Neuron (in vitro differentiated cells): Measurements from ENCODE around the genes MYPOP, PGLYRP1, IGFL1, PPP5C and PNMA8A.

DNA sequence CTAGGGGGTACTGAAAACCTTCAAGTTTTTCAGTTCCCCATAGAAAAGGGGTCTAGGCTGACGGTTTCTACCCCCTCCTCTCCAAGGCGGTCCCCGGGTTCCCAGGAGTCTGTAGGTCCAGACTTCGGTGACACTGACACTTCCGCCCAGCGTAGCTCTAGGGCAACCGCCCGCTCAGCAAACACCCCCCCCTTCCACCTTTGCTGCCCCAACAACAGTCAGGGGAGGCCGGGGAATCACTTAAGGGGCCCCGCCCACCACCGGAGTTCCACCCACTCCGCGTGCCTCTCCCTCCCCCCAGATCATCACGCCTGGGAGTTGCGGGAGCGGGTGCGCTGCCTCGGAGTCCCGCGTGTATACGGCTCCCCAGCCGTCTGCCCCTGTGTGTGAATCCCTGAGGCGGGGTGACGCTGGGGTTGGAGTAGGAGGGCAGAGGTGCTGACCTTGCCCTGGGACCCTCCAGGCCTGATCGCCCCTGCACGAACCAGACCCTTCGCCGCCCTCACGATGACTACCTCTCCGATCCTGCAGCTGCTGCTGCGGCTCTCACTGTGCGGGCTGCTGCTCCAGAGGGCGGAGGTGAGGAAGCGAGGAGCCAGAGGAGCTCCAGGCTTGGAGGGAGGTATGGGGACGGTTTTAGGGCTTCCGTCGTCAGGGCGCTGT is 1.1 kb downstream of the GIPR start:
- PRO-cap, result bidirectional peak, plus-strand start at position 549 of the sequence, minus-strand start at position 513 of the sequence

GRCh38 chr19:45770142-45770644 is 1.1 kb upstream of the SIX5 start:
- PRO-cap, result bidirectional peak, plus-strand start at chr19:45770387, minus-strand start at chr19:45770312; bidirectional peak, plus-strand start at chr19:45770914, minus-strand start at chr19:45770614

GRCh38 chr19:45780212-45780683 is 2.0 kb downstream of the DMPK start:
- PRO-cap, result no peak

DNA sequence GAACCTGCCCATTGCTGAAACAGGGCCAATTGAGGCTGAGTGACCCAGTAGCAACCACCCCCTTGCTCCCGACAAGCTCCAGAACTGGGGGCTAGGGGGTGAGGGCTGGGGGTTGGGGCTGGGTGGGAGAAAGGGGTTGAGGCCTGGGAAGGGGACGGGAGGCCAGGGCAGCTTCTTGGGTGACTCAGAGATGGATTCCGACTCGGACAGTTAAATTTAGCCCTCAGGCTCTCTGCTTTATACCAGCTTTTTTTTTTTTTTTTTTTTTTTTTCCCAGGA is 386 bp upstream of the DMPK start:
- PRO-cap, result no peak

DNA sequence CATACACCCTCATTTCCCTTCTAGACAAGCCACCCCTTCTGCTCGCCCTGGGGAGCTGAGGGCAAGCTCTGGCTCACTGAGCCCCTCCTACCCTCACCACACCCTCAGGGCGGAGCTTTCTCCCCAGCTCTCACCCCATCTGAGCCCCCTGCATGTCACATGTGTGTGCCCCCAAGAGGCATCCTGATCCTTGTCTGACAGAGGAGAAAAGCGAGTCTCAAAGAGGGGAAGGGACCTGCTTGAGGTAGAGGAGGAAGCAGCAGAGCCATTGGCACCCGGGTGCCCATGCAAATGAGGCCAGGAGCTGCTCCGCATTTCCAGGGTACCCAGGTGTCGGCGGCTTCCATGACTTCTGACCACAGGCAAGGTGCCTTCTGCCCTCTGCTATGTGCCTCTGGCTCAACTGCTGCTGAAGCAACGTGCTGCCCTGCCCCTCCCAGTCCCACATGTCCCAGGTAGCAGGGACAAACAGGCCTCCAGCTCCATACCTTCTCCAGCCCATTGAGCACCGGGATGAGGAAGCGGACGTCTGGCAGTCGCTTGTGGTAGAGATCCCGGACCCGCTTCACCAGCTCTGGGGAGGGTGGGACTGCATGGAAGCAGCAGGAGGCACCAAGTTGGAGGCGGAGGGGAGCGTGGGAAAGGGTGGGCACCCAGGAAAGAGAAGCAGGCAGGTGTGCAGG is 7.9 kb upstream of the RSPH6A start:
- PRO-cap, result no peak

DNA sequence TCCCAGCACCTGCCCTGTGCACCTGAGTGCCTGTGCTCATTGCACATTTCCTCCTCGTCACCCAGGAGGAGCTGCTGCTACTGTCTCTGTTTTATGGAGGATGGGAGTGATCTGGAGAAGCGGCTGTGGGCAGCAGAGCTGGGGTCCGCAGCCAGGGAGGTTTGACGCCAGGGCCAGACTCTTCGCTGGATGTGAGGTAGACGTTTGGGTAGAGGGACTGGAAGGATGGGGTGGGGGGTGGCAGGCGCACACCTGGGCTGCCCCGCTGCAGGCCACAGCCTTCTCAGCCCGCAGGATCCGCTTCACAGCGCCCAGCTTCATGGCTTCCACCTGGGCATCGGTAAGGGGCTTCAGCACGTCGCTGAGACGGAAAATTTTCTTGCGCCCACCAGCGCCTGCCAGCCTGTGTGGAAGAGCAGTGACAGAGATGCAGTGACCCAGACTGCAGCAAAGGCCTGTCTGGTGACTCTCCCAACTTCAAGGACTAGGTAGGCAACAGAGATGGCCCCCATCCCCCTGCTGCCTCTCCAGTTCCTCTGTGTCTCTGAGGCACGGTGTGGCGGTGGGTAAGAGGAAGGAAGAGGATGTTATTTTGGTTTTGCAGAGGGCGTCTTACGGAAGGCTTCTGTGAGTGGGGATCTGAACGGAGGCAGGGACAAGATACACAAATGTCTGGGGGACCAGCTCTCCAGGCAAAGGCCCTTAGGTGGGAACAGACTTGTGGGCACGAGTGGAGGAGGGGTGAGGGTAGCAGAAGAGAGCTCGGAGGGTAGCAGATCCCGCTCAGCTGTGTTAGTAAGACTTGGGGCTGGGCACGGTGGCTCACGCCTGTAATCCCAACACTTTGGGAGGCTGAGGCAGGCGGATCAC is 14.9 kb upstream of the RSPH6A start:
- PRO-cap, result no peak

- PRO-cap, result no peak
These were observed 19.9 kb upstream of the RSPH6A start for GRCh38 chr19:45834896-45835509.

DNA sequence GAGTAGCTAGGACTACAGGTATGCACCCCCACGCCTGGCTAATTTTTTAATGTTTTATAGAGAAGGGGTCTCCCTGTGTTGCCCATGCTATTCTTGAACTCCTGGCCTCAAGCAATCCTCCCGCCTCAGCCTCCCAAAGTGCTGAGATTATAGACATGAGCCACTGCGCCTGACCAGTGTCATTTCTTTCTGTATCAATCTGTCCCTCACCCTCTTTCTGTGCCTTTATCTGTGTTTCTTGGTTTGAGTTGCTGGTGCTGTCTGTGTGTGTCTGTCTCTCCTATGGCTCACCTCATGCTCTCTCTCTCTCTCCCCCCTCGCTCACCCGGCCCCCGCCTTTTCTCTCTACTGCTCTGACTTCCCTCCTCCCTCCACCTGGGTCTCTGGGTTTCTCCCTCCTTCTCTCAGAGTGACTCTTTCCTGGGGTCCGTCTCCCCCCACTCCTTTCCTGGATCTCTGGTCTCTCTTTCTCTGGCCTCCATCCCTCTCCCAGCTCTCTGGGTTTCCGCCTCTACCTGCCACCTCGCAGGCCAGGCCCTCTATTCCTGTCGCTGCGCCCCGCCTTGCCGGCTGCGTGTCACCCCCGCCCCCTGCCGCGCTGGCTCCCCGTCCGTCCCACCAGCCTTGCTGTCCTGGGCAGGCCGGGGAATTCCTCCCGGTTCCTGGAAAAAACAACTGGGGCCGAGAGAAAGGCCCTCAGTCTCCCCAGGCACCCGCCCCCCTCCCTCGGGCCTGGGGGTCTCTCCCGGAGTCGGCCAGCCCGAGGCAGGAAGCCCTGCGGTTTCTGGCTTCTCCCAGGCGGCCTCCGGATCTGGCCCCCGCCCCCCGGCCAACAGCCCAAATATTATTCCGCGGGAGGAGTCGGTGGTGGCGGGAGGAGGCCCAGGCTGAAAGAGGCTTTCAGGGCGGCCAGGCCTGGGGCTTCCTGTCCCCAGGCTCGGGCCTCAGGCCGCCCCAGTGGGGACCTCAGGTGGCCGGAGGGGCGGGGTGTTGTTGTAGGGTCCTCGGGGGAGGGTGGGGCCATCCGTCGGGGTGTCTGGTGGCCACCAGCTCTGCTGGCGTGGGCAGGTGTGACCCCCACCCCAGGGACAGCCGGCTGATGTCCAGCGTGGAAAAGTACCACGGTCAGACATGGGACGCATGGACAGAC is 9.5 kb downstream of the IRF2BP1 start:
- PRO-cap, result bidirectional peak, plus-strand start at position 542 of the sequence, minus-strand start at position 541 of the sequence

- PRO-cap, result no peak
These were observed 7.7 kb downstream of the IRF2BP1 start for GRCh38 chr19:45877980-45878902.

DNA sequence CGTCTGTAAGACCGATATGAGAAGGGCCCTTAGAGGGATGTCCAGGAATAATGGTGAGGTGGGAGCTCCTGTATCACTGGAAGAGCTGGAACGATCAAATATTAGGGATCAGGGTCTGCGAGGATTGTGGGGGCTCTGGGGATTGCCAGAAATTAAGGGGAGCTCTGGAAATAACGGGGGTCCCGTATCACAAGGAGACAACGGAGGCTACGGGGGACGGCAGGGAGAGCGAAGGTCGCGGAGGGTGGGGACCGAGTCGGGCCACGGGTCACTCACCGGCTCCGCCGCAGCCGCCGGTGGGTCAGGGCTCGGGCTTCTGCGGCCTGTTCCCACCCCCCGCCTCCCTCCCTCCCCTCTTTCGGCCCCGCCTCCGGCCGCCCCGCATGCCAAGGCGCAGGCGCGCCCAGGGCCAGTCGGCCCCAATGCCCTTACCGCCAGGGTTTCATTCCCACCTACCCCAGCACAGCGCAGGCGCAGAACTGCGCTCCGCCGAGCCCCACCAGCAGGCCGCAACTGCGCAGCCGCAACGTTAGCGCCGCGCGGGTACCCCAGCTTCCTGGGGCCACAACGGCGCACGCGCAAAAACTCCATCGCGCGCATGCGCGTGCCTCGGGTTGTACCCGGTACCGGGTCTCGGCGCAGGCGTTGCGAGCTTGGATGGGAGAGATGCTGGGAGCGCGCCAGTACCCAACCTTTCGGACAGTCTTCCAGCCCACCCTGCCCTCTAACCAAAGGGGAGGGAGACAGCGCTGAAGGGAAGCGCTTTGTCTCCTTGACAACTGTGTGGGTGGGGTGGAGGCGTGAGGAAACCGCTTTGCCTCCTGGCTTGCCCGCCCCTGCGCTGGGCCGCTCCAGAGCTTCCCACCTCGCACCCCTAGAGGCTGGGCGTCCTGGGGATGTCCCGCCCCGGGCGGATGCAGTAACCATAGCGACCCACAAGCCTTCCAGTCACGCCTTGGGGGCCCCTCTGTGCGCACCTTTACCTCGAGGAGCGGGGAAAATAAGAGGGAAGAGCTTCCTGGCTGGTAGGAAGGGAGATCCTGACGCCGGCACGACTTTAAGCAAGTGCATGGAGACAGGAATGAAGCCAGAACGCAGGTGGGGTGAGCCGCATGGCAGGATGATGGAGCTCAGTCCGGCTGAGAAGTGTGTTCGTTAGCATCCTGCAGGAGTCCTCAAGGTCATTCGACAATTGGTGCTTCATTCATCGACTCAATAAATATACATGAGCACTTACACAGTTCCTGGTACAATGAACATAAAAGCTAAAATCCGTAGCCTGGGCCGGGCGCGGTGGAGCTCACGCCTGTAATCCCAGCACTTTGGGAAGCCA is at the start of gene MYPOP:
Gene MYPOP, minus strand, starts transcription at position 320 of the 1,333 bp plus-strand sequence.
- PRO-cap, result bidirectional peak, plus-strand start at position 617 of the sequence, minus-strand start at position 320 of the sequence; bidirectional peak, plus-strand start at position 822 of the sequence, minus-strand start at position 853 of the sequence; unidirectional peak, minus-strand start at position 1,067 of the sequence

- PRO-cap, result unidirectional peak, minus-strand start at chr19:46001068
These were observed 5.6 kb downstream of the CCDC61 start for GRCh38 chr19:46000921-46001233.

DNA sequence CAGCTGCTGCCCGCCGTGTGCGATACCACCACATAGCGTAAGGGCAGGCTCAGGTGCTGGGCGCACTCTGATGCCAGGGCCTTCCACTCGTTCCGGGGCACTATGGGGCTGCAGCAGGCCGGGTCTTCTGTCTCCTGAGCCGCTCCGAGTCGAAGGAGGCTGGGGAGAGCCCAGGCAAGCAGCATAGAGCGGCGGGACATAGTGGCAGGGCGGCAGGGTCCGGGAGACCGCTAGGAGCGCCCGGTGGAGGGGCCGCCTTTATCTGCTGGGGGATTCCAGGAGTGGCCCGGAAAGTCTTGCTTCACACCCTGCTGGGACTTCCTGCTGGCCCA is at the start of gene PGLYRP1:
Gene PGLYRP1, minus strand, starts transcription at position 232 of the 332 bp plus-strand sequence.
- PRO-cap, result no peak

DNA sequence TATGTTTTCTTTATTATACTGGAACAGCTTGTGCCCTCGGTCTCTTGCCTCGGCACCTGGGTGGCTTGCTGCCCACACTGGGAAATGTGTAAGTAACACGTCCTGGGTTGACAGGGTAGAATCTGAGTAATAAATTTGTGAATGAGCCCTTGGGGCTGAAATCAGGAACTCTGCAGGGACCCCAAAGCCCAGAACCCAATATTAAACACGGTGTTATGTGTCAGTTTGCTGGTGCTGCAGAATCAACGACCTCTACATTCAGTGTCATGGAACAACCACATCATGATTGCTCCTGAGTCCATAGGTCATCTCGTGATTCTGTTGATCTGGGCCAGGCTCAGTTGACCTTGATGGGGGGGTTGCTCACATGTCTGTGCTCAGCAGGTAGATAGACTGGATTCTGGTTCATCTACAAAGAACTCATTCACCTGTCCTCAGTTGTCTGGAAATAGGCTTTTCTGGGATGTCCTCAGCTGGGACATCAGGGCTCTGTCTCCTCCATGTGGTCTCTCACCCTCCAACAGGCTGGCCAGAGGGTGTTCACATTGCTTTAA is 39.6 kb upstream of the IGFL1 start:
- PRO-cap, result no peak

DNA sequence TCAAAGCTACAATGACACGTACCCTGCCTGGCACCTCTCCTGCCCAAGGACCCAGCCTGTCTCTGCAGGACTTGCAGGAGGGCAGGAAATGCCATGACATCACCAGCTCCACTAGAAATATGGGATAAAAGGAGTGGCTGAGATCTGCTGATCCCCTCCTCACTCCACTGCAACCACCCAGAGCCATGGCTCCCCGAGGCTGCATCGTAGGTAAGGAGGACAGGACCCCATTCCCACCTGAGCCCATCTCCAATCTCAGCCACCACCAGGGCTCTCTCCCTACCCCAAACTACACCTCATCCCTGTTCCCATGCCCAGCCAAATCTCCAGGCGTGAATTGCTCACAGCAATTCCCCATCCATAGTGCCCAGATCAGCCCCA is at the start of gene IGFL1:
Gene IGFL1, plus strand, starts transcription at position 153 of the 381 bp plus-strand sequence.
- PRO-cap, result no peak

- PRO-cap, result no peak
These were observed 6.3 kb downstream of the HIF3A start for GRCh38 chr19:46303131-46303528.

GRCh38 chr19:46346575-46347850 is at the start of gene PPP5C:
Gene PPP5C (plus strand): TSS chr19:46347087.
- PRO-cap, result bidirectional peak, plus-strand start at chr19:46347097, minus-strand start at chr19:46346940; unidirectional peak, minus-strand start at chr19:46347486

- PRO-cap, result no peak
These were observed 8.9 kb downstream of the CCDC8 start for GRCh38 chr19:46404461-46404935.

DNA sequence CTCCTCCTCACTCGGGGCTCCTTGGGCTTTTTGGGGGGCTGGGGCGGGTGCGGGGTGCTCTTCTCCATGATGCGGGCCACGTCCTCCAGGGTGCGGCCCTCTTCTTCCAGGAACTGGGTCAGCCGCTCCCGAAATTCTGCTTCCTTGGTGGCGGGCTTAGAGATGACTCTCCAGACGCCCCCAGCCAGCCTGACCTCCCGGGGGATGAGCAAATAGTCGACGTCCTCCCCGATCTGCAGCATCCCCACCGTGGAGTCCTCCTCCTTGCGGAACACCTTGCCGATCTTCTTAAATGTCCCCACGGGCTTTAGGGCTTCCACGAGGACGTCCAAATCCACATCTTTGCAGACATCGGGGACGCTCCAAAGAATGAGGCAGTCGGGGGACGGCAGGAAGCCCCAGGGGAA is 792 bp downstream of the CCDC8 start:
- PRO-cap, result bidirectional peak, plus-strand start at position 345 of the sequence, minus-strand start at position 368 of the sequence

- PRO-cap, result bidirectional peak, plus-strand start at chr19:46471727, minus-strand start at chr19:46471470
These were observed at the start of gene PNMA8A for GRCh38 chr19:46470862-46471905. Gene PNMA8A (minus strand): TSS chr19:46471563.

- PRO-cap, result no peak
These were observed 4.3 kb downstream of the CALM3 start for GRCh38 chr19:46605305-46605904.